ENCODE data around the genes MFSD14A, RTCA and EXTL2.

DNA sequence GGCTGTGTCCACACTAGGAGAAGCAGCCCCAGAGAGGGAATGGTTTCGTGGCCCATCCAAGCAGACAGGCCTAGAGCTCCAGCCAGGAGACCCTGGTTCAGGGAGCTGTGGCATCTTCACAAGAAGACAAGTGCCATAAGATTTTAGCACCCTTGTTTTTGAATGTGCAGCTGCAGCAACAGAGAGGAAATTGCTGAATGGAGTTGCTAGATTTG is 122.6 kb downstream of the PTBP2 start:
- PRO-cap = unidirectional peak, plus-strand start at position 156 of the sequence
- RAMPAGE, long total RNA, 4 experiments = no peak in any of the 4 experiments

DNA sequence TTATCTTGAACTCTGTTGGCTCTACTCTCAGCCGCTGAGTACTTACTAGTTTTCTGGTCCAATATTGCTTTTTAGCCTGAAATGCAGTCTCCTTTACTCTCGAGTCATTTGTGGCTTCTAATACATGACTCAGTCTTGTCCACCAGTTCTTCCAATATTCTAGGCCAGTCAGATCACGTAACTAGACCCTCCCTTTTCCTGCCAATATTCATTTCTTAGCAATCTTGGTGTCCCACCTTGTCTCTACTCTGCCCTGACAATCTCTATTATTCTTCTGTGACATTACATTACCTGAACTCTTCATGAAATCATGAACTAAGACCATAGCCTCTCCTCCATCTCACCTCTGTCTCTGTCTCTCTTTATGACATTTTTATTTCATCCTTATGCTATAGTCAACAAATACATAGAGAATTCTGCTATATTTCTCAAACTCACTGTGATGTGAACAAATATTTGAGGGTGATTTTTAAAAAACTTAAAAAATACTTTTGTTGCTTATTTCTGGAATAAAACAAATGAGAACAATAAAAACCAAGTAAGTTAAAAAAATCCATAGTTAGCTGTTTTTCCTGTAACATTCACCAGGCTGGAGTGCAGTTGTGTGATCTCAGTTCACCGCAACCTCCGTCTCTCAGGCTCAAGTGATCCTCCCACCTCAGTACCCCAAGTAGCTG is 555.6 kb downstream of the DPYD start:
- PRO-cap = no peak
- RAMPAGE, long total RNA, 4 experiments = no peak in any of the 4 experiments

GRCh38 chr1:97824846-97825289 is 96.0 kb downstream of the DPYD start:
- PRO-cap = no peak
- RAMPAGE, long total RNA, 4 experiments = no peak in any of the 4 experiments

DNA sequence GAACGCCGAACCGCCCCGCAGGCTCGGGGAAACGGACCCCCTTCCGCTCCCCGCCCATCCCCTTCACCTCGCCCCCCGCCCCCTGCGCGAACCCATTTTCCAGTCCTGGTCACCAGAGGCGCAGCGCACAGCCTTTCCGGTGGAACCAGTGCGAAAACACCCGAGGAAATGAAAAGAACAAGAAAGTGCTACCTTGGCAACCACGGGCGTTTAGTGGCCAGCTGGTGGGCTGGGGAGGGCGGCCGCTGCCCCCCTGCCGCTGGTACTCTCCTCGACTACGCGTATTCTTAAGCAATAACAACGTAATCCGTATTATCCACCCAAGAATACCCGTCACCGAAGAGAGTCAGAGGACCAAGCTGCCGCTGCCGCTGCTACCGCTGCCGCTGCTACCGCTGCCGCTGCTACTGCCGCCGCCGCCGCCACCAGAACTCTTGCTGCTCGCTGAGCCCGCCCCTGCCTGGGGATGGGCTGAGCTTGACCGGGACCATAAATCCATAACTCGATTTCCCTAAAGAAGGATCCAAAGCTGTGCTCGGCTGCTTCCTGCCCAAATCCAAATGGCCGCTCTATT is 125.1 kb upstream of the DPYD start:
- PRO-cap = no peak
- RAMPAGE, long total RNA, 4 experiments = no peak in any of the 4 experiments

DNA sequence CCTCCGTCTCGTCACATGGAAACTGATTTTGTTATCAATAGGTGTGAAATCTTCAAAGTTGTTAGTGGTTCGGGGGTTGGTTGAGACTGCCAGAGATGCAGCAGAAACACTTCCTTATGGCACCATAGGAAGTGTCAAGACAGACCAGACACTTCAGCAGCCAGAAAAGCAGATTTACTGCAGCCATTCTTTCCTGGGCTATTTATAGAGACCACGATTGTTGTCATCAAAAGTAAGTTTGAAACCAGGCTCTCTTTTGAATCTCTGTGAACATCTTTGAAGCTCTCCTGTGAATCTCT is 150.5 kb downstream of the PLPPR5 start:
- PRO-cap = no peak
- RAMPAGE, long total RNA, 4 experiments = no peak in any of the 4 experiments

DNA sequence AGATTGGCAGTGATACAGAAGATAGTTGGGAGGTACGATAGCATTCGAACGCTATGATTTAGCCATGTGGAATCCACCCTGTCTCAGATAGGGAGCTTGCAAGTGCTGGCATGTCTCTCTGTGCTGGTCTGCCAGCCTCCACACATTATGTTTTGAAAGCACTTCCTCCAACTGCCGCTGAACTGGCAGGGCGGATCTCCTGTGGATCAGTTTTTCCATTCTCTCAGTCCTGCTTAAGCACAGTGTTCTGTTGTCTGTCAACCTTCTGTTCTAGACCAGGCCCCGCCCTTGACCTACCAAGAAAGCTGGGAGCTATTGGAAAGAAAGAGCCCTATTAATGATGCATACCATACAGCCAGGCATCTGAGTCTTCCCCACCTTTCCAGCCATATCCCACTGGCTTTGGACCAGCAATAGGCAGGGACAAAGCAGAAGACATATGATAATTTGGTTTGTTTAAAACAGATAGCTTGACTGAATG is 65.4 kb upstream of the PALMD start:
- PRO-cap = bidirectional peak, plus-strand start at position 242 of the sequence, minus-strand start at position 130 of the sequence
- RAMPAGE, long total RNA, 4 experiments = no peak in any of the 4 experiments

- PRO-cap = no peak
- RAMPAGE, long total RNA, 4 experiments = no peak in any of the 4 experiments
Observed at GRCh38 chr1:99599536-99600331, 46.2 kb upstream of the PALMD start.

DNA sequence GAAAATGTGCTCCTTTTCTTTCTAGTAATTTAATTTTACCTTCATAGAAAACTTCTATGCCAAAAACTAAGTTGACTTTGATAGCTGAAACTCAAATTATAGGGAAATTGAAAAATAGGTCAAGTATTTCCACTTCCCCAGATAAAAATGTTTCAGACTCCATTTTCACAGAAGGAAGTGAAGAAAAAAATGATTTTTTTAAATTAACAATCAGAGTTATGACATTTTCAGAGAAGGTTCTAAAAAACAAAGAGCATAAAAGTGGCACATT is 6.2 kb downstream of the FRRS1 start:
- PRO-cap = no peak
- RAMPAGE, long total RNA, 4 experiments = no peak in any of the 4 experiments

GRCh38 chr1:99765962-99766222 is 543 bp downstream of the FRRS1 start:
- PRO-cap = no peak
- RAMPAGE, long total RNA, 4 experiments = no peak in any of the 4 experiments

GRCh38 chr1:99808470-99809197 is 41.5 kb upstream of the AGL start:
- PRO-cap = unidirectional peak, plus-strand start at chr1:99809010
- RAMPAGE, long total RNA, 4 experiments = no peak in any of the 4 experiments

GRCh38 chr1:100009155-100010137 is 28.4 kb upstream of the MFSD14A start:
- PRO-cap = no peak
- RAMPAGE, long total RNA, 4 experiments = no peak in any of the 4 experiments

GRCh38 chr1:100037851-100038228 is at the start of gene MFSD14A:
MFSD14A (plus strand) TSS chr1:100038095.
- PRO-cap = bidirectional peak, plus-strand start at chr1:100038114, minus-strand start at chr1:100038001
- RAMPAGE, long total RNA, 4 experiments = start-site peak on the plus strand in 4 of 4 experiments, at chr1:100038094-100038171 at its widest, 497 to 1,760 reads per replicate; start-site peak on the minus strand in 2 of 4 experiments, at chr1:100037984-100038012 at its widest, 22 to 24 reads per replicate

GRCh38 chr1:100240670-100241048 is 9.0 kb downstream of the DBT start:
- PRO-cap = no peak
- RAMPAGE, long total RNA, 4 experiments = no peak in any of the 4 experiments

- PRO-cap = no peak
- RAMPAGE, long total RNA, 4 experiments = no peak in any of the 4 experiments
Observed at GRCh38 chr1:100248750-100249464, 727 bp downstream of the DBT start.

- PRO-cap = bidirectional peak, plus-strand start at chr1:100266289, minus-strand start at chr1:100266120
- RAMPAGE, long total RNA, 4 experiments = start-site peak on the plus strand in 4 of 4 experiments, at chr1:100266201-100266419 at its widest, 349 to 1,780 reads per replicate; start-site peak on the minus strand in 2 of 4 experiments, at chr1:100266115-100266145 at its widest, 10 to 23 reads per replicate
Observed at GRCh38 chr1:100265917-100267308, at the start of gene RTCA. RTCA (plus strand) TSS chr1:100266216.

- PRO-cap = bidirectional peak, plus-strand start at chr1:100424237, minus-strand start at chr1:100424075
- RAMPAGE, long total RNA, 4 experiments = no peak in any of the 4 experiments
Observed at GRCh38 chr1:100423814-100424341, 71.6 kb downstream of the CDC14A start.

DNA sequence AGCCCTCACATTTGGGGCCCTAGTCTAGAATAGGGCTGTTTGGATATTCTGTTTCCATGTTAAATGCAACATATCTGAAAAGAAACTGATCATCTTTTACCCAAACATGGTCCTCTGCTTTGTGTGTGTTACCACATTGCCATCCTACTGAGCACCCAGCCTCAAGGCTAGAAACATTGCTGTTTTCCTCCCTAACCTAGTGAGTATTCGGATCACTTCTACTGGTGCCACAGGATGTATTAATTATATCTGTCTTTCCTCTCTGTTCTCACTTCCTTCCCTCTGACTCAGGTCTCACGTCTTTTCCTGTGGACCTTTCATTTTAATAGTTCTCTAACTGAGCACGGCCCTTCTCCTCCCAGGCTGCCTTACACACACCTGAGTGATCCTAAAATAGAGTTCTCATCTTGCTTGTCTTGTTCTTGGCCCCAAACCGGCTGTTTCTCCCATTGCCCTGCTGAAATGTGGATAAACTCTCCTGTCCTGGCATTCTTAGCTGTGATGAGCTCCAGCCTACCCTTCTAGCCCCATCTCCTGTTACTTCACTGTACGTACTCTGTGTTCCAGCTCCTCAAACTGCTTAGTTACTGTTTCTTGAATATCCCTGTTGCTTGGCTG is 91.8 kb downstream of the CDC14A start:
- PRO-cap = bidirectional peak, plus-strand start at position 325 of the sequence, minus-strand start at position 220 of the sequence
- RAMPAGE, long total RNA, 4 experiments = no peak in any of the 4 experiments

DNA sequence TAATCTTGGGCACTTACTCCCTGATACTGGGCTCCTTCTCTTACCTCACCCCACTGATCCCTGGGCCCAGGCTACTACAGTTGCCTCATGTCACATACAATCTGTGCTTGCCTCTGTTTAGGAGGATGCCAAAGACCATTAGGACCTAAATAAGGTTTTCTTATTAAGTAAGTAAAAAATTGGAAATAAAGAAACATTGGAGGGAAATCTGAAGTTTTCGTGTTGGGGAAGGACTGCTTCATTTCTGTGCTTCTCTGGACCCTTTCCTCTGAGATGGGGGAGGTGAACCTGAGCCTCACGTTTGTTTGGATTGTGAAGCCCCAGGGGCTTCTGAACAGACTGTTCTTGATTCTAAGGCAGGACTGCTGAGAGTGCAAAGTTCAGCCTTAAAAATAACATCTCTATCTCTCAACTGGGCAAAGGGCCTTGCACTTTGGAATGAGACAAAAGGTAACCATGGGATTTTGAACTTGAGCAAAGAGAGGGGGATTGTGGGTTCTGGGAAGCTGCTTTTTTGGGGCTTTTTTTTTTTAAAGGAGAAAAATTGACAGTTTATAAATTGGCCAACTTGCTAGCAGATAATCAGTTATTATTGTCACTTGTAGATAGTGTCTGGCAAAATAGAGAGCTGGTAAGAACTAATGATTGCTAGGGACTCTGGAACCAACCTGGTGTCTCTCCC is 45.0 kb downstream of the GPR88 start:
- PRO-cap = no peak
- RAMPAGE, long total RNA, 4 experiments = no peak in any of the 4 experiments

GRCh38 chr1:100658125-100658439 is 61.5 kb upstream of the VCAM1 start:
- PRO-cap = no peak
- RAMPAGE, long total RNA, 4 experiments = no peak in any of the 4 experiments

DNA sequence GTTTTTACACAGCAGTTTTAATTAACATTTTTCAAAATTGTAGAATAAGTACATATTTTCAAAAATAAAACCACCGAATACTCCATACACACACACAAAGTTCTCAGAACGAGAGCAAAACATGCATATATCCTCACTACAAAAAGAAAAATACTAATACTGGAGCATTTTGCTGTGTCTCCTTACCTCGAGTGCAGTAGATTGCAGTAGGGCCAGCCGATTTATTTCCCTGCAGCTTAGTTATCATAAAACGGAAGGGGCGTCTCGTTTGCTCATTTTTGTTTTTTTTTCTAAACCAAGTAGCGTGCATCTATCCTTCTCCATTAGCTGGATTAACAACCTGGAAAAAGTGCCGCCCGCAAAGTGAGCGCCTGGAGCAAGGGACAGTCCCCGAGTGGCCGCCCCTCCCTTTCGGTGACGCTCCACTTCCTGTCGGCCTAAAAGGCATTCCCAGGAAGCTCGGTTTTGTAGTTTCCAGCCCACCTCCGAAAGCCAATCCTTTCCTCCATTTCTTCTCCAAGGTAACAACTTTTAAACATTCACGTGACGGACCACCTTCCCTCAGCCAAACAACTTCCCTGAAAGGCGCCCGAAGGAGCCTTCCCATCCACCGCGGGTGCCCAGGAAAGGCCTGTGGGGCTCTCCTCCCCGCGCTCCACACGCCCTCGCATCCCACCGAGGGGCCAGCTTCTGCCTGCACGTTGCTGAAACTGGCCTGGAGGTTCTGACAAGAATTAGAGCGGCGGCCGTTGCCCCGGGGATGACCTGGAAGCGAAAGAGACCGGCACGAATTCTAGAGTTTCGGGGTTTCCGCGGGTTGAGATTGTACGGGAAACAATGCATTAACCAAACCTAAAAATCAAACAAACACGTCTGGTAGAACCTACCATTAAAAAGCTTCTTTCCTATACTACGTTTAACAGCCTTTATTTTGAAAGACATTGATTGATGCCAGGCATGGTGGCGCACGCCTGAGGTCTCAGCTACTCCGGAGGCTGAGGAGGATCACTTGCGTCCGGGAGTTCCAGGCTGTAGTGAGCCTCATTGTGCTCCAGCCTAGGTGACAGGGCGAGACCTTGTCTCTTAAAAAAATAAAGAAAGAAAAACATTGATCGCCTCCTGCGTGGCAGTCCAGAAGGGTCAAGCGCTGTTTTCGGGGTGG is at the start of gene EXTL2:
TSS of gene EXTL2 (minus strand) at position 396 of the 1,162 bp plus-strand sequence.
- PRO-cap = bidirectional peak, plus-strand start at position 468 of the sequence, minus-strand start at position 195 of the sequence; bidirectional peak, plus-strand start at position 1,008 of the sequence, minus-strand start at position 712 of the sequence
- RAMPAGE, long total RNA, 4 experiments = start-site peak on the minus strand in 3 of 4 experiments, centred at positions 370 to 407 of the sequence, 14 to 66 reads per replicate